Mesenchymal stem cell of adipose (primary cell): ENCODE measurements around a stretch of chr6.

GRCh38 chr6:32826582-32827655, 10.1 kb upstream of the HLA-DOB start:
- CAGE, long polyA plus RNA = no peak

DNA sequence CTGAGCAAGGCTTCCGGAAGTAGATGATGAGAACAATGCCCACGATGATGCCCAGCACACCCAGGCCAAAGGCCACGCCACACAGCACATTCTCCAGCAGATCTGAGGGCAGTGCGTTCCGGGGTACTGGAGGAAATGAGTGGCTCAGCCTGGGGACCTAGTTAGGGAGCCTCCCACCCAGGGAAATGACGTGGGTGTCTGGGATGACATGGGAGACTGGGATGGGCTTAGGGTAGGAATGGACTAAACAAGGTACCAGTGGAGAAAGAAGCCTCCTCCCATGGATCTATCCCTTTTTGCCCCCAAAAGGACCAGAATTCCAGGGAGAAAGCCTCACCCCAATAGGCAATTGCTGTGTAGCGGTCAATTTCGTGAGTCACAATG, 3.6 kb downstream of the HLA-DMA start:
- CAGE, long polyA plus RNA = no peak

- CAGE, long polyA plus RNA = no peak
Observed at GRCh38 chr6:32980763-32981349, 12.5 kb downstream of the BRD2 start.

DNA sequence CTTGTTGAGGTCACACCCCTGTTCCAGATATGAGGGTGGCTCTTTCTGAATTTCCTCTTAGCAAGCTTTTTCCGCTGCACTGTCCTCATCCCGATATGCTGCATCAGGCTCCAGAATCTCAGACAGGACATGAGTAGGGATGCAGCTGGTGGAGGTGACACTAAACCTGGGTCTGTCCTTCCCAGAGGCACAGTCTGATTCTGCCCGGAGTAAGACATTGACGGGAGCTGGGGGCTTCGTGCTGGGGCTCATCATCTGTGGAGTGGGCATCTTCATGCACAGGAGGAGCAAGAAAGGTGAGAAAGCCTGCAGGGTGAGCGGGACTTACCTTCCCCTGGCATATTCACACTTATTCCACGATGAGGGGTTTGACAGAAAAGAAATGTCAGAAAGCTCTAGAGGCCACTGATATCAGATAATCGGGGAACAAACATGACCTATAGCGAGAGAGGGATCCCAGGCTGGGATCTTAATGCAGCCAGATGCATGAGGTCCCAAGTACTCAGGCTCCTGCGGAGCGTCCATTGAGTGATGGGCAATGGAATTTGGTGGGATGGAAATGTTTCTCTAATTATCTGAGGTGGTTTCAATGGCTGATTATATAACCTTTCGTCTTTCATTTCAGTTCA, 9.9 kb downstream of the HLA-DPB1 start:
- CAGE, long polyA plus RNA = no peak

GRCh38 chr6:33088786-33089235, 13.0 kb downstream of the HLA-DPB1 start:
- CAGE, long polyA plus RNA = no peak

DNA sequence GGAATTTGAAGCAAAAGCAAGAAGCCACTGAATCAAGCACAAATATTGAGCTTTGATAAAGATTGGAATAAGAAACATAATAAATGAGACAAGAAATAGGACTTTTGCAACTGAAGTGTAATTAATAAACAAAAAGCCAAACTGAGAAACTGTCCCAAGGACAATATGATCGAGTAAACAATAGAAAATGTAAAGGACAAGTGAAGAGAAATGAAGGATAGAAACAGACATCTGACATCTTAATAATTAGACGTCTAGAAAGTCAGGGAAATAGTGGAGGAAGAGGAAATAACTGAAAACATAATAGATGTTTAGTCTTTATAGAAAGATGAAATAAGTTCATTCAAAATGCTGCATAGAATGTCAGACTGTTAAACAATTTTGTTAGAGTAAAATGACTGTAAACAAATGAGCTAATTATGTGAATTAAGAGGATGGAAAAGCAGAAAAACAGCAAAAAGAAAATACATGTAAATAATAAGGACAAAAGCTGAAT, 14.2 kb downstream of the HLA-DPB1 start:
- CAGE, long polyA plus RNA = no peak

- CAGE, long polyA plus RNA = no peak
Observed at GRCh38 chr6:33199795-33200579, 478 bp downstream of the RXRB start.

DNA sequence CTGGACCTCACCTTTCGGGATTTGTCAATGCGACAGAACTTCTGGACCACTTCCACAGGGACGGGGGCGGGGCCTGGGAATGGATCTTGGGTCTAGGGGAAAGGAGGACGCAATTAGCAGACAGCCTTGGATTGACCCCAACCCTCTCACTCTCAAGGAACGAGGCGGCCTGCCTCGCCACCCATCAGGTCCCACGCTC, 537 bp downstream of the WDR46 start:
- CAGE, long polyA plus RNA = no peak

GRCh38 chr6:33299278-33299694, 544 bp upstream of the RGL2 start:
- CAGE, long polyA plus RNA = no peak

- CAGE, long polyA plus RNA = no peak
Observed at GRCh38 chr6:33345124-33345816, 16.2 kb upstream of the SMIM40 start.

DNA sequence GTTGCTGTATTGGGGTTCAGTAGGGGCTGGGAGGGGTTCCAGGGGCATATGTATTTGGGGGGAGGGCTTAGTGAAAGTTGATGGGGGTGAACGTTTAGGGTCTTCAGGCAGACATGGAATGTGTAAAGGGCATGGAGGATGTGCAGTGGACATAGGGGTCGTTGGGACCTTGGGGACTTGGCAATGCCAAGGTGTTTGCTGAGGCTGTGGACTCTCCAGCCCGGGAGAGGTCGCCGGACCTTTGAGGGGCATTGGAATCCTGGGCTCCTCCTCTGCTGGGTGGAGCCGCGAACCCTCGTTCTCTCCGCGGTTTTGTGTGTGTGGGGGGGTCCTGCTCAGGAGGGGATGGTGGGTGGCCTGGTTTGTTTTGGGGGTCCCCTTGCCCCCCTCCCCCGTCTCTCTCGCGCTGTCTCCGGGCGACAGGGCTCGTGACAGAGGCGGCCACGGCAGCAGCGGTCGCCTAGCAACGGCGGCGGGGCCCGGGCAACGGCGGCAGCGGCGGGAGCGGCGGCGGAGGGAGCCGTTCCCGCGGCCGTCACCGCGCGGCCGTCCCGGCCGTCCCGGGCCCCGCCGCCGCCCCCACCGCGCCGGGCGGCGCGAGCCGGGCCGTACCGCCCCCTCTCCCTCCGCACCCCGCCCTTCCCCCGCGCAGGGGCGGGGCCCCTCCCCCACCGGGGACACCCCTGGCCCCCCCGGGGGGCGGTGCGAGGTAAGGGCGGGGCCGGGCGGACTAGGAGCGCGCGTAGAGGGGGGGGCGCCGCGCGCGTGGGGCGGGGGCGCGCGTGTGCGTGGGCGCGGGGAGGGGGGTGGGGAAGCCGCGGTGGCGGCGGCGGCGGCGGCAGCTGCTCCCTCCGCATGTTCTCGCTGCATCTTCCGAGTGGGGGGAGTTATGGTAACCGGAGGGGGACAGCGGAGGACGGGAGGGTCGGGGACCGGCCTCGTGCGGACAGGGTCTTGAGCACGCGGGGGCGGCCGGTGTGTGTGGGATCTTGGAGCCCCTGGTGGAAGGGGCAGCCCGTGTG, 7.9 kb downstream of the SYNGAP1 start:
- CAGE, long polyA plus RNA = no peak

DNA sequence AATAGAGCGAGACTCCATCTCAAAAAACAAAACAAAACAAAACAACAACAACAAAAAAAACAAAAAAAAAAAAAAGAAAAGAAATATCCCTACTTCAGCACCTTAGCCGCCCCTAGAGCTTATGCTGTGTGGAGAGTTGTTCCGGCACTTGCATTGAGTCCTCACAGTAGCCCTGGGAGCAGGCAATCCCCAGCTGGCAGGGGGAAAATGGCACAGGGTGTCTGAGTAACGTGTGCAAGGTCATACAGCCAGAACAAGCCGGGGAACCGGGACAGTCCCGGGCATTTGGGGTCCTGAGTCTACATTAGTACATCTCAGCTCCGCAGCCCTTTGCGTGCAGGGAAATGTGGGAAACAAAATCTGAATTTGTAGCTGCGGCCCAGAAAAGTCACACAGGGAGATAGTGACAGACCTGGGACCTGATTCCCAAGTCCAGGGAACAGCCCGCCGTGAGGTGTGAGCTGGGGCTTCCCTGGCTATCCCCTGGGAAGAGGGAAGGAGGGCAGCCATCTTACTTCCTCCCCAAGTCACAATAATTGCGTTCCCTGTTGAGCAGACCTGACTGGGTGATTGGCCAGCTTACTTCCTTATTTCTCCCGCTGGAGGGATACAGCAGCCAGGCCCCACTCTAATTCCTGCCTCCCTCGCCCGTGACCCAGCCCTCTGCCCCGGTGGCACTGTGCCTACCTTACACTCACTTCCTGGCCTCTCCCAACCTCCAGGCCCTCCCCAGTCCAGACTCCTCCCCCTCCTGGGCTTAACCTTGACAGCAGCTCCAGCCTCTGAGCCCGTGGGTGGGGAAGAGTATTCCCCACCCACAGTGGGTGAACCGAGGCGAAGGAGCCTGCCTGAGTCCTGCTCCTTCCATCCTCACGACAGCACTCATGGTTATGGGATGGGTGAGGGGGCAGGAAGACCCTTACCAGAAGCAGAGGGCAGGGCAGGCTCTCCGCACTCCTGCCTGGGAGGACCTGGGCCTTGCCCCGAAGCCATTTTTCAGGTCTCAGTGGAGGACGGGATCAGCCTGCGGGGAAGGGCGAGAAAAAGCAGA, 3.1 kb downstream of the BAK1 start:
- CAGE, long polyA plus RNA = no peak

DNA sequence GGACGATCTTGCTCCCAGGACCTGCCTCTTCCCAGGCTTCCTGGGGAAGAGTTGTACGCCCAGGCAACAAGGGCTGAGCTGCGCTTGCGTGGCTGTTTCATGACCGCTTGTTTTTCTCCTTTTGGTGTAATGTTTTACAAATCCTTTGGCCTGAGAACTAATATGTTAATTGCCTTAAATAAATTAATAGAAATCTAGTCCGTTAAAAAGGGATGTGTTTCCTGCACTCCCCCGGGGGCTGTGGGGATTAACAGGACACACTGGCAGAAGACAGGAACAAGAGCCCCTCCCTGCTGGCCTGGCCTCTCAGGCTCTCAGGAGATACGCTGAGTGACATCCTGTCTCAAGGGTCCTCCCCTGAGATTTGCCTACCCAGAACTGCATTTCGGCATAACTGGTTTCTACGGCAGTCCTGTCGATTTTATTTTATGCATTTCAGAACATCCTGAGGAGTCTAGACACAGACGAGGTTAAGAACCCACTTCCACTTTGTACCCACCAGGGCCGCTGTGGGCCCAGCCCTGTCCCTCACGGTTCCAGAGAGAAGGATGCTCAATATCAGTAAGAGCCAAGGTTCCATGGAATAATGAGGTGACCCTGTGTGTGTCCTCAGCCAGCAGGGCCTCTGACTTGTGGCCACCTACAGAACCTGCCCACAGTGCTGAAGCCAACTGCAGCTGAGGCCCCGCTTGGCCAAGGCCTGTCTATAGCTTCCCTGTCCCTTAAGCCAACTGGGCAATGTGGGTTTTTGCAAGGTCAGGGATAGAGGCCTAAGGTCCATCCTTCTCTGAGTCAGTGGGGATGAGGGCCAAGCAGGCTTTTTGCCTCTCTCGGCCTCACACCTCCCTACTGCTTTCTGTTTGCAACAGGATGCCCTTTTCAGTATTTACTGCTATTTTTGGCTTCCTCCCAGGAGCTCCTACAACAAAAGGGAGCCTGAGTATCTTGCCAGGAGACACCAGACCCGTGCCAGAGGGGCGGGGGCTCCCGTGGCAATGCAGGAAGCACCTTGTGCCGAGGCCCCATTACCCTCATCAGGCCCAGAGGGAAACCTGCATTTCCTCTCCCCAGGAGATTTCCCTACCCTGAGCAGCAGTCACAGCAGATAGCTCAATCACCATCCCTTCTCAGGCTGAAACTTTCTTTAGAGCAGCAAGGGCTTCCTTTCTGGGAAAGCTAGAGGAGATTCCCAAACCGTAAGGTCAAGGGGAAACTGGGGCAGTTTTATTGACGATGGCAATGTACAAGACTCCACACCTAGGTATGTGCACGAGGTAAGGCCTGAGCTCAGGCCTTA, 14.7 kb downstream of the UQCC2 start:
- CAGE, long polyA plus RNA = no peak

DNA sequence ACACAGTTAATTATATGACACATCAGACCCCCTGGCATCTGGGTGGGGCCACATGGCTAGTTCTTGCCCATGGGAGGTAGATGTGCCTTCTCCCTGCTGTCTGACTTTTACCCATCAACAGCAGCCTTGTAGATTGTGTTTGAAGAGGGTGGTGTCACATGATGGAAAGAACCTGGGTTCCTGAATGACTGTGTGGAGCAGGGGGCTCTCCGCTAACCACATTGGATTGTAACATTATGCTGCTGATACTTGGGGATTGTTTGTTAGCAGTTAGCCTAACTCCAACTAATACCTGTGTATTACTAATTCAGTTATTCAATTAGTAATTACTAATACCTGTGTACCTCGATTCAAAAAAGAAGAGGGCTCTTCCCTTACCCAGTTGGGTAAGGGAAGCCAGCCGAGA, 7.3 kb upstream of the UQCC2 start:
- CAGE, long polyA plus RNA = no peak

- CAGE, long polyA plus RNA = no peak
Observed at GRCh38 chr6:33748393-33749386, 2.0 kb upstream of the IP6K3 start.

DNA sequence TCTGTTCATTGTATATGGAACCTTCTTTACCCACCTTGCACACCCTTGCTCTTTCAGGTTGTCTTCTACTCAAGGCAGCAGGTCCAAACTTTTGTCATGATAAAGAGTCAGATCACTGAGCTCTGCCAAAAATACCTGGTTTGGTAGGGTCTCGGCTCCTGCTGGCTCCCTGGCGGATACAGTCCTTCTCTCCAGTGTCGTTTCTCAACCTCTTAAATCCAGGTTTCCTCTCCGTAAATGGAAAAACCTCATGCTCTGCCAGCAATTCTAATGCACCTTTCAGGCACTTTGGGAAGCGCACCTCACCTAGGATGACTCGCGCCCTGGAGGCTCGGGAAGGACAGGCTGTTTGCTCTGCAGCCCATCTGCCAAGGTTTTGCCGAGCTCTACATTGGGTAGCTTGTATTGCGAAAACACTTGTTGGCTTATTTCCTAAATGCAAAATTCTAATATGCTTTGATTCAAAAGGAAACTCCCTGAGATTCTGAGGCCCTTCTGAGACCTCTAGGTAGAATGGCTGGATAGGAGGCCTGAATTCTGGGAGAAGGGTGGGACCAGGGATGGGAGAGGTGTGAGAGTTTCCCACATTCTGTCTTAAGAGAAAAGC, 102.6 kb upstream of the MLN start:
- CAGE, long polyA plus RNA = no peak

- CAGE, long polyA plus RNA = no peak
Observed at GRCh38 chr6:33999936-34000253, 146.0 kb downstream of the GRM4 start.

GRCh38 chr6:34237829-34238437, 1.3 kb downstream of the HMGA1 start:
- CAGE, long polyA plus RNA = no peak

GRCh38 chr6:34277761-34278587, 29.2 kb upstream of the SMIM29 start:
- CAGE, long polyA plus RNA = no peak

GRCh38 chr6:34301307-34302171, 52.7 kb upstream of the SMIM29 start:
- CAGE, long polyA plus RNA = no peak